AG04449 (cell line): ENCODE measurements around a stretch of chr5.

DNA sequence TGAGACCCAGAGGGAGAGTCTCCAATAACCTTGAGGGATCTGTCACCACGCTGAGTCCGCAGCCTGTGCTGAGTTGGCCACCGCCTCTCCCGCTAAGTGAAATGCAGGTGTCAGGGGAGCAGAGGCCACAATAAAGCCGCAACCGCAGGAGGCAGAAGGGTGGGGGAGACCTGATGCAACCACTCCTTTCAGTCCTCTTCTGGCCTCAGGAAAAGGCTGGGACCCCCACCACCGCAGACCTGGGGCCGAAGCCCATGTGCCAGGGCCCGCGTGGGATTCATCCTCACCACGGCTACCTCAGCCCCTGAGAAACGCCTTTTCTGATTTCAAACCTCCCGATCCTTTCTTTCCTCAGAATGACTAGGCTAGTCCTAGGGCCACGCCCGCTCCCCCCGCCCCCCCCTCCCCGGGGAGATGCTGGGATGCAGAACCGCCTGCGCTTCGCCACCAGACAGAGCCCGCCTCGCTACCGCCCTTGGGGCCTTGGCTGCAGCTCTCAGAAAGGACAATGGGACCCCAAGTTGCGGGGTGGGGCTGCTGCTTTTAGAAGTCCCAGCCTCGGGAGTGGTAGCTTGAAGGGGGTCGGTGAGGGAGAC, 719 bp downstream of the MAP1B start:
- RRBS = no CpG with 5 or more reads among the region's 26 CpGs

- RRBS = no CpG with 5 or more reads among the region's 22 CpGs
Observed at GRCh38 chr5:72195657-72196431, 88.6 kb downstream of the MAP1B start.

DNA sequence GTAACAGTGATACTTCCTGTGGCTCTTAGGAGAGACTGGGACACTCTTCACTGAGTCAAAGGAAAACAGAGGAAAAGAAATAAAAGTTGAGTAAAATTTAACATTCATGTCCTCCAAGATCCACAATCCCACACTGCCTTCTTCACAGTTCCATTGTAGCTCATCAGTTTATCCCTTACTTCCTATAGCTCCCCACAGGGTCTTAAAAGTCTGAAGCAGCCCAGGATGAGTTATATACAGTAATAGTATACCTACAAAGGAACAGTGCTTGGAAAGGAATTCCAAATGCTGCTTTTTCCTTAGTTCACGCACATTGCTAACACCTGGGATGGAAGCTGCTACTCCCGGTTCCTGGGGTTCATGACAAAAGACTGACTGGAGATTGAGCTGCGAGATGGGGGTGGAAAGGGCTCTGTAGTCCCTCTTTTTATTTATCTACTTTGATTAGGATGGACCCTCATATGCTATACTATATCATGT, 81.4 kb downstream of the MRPS27 start:
- RRBS = no CpG with 5 or more reads among the region's 3 CpGs

DNA sequence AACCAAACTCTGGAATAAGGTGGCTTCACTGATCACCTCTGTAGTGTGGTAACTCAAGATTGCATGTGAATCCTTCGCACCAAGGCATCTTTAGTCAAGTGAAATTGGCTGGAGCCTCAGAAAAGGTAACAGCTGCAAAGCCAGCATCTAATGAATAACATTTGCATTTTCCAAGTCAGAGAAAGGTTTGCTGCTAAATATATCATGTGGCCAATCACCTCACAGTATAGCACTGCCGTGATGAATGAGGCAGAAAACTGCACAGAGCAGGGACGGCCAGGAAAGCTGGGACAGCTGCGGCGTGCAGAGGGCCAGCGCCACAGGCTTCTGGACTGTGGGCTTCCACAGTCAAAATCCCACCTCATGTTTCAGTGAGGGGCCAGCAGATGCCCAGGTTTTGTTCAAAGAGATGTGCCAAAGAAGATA, 18.5 kb downstream of the MRPS27 start:
- RRBS = no CpG with 5 or more reads among the region's 6 CpGs

DNA sequence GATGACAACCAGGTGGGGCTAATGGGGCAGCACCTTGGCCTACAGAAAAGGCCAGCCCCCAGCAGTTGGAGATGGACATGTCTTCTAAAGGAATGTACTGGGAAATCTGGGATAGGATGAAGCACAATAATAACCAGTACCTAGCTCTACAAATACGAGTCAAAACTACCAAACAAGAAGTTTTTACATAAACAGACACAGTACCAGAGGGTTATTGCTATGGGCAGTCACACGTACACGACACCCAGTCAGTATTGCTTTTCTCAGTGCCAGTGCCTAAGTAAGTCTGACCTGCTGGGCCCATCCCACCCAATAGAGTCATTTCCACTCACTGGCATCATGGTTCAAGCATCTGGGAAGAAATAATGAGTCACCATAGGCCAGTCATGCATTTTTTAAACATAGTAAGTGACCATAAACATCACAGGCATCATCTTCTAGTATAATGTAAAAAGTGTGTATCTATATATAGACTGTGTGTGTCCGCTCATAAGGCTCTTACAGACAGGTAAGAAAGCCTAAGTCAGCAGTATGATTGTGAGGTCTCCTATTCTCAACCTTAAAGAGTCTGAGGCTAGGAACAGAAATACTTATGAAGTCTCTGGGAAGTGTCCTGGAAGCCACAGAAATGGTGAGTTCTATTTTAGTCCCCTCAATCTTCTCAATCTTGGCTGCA, 65.4 kb downstream of the ZNF366 start:
- RRBS = no CpG with 5 or more reads among the region's 4 CpGs

DNA sequence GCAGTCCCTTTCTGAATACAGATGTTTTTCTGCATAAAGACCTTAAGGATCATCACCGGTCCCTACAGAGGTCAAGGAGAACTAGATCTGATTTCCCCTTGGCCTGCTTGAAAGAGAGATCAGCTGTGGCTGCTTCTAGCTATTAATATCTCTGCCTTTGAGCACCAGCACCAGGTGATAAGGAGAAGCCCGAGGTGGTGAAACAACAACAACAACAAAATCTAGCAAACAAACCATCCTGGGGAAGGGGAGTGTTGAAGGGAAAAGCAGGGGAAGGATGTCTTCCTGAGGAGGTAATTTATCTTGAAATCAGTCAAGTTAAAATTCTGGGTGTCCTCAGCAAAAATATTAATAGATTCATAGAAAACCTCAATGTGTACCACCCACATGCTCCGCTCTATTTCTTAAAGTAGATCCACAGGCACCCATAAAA, 42.1 kb downstream of the ZNF366 start:
- RRBS = no CpG with 5 or more reads among the region's 3 CpGs

- RRBS = no CpG with 5 or more reads among the region's 12 CpGs
Observed at GRCh38 chr5:72504066-72504627, 3.1 kb downstream of the ZNF366 start.

DNA sequence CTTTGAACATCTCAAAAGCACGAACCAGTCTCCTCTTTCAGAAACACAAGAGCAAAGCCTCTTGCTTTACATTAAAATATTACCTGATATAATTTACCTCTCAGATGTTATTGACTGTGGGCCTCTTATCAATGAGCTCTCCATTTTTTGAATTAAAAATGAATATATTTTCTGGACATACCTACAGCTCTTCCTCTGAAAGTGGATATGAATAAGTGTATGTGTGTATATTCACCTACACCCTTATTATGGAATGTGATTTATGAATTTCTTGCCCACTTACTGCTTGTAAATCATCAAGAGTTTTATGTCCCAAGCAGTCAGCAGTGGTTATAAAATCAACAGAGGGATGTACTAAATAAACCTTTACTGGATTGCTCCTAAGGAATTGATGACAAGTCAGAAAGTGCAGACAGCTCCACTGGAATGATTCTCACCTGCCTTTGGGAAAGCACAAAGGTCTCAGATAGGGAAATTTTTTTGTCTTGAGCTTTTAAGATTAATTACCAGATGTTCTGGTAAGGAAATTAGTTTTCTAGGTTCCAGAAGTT, 9.2 kb downstream of the TMEM174 start:
- RRBS = no CpG with 5 or more reads among the region's 1 CpG

- RRBS = 4% methylated on average over 5 of the region's 8 CpGs
Observed at GRCh38 chr5:73565898-73566264, 338 bp downstream of the UTP15 start.

- RRBS = no CpG with 5 or more reads among the region's 3 CpGs
Observed at GRCh38 chr5:74275852-74276084, 364.8 kb downstream of the ENC1 start.

DNA sequence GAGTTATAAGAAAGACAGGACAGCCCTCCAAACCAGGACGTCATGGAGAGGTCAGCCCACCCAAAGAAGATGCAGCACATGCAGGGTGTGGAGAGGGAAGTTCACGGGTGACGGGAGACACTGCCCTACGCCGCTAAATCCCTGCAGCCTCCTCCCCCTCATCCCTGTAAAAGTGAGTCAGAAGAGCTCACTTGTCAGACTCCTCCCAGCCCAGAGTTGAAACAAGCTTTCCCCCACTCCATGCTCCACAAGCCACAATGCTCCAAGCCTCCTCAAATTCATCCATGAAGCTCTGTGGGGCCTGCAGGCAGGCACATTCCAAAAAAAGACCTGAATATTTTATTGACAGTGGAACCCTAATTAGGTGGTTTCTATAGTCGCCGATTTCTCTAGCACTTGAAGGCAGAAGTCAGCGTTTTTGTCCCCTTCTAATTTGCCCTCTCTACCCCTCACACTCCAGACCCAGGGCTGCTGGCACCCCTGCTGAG, 97.4 kb downstream of the ENC1 start:
- RRBS = no CpG with 5 or more reads among the region's 8 CpGs

GRCh38 chr5:74634694-74635667, 5.5 kb downstream of the ENC1 start:
- RRBS = no CpG with 5 or more reads among the region's 24 CpGs

DNA sequence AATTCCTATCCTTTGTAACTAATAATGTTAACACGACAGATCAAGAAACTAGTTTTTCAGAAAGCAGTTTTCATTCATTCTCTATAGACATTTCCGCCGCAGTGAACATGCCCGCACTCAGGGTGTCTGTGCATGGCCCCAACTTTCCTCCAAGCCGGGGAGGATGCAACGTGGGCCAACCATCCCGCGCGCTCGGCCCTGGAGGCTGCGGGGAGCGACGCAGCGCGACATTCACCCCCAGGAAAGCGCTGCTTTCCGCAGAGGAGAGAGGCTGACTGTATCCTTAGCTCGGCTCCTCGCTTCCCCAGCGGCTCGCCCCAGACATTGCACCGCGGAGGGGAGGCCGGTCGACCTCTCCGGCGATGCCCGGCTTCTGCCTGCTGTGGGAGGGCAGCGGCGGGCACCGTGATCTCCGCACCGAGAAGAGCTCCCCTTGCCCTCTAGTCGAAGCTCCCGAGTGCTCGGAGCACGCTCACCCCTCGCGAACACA, 737 bp downstream of the ENC1 start:
- RRBS = no CpG with 5 or more reads among the region's 39 CpGs

DNA sequence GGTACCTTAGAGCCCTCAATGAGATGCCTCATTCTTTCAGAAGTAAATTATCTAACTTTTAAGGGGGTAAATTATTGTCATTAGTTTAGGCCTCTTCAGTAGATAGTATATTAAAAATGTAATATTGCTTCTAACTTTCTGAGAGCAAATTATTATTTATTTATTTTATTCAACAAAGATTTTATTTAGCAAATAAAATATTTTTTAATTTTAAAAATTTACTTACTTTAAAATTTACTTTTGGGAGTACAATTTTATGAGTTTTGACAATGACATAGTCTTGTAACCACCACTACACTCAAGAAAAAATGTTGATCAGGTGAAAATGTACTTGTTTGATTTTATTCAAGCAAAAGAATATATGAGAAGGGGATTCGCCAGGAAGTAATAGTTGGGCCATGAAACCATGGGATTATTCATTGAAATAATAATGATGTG, 11.0 kb downstream of the HMGCR start:
- RRBS = no CpG with 5 or more reads among the region's 1 CpG

DNA sequence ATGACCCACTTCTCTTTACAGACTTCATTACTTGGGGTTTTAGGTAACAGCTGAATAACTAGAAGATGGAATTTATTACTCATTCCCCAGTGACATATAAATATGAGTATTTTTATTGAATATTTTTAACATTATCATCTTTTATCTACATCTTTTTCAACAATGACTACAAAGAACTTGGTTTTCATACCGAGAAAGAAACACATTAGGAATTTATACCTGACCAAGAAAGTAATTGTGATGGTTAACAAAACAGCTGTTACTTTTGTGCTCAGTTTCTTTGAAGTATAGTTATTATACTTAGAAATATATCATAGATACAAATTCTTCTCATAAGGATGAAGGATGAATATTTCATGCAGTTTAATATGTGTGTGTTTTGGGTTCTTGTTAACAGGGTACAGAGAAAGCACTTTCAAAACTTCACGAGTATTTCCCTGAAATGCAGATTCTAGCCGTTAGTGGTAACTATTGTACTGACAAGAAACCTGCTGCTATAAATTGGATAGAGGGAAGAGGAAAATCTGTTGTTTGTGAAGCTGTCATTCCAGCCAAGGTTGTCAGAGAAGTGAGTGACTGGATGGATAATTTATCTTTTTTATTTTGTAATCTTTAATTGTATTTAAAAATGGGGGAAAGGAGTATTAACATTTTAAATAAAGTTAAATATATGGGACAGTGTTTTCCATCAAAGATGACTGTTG, 21.4 kb downstream of the HMGCR start:
- RRBS = no CpG with 5 or more reads among the region's 3 CpGs

- RRBS = no CpG with 5 or more reads among the region's 6 CpGs
Observed at GRCh38 chr5:76386432-76386948, 16.6 kb upstream of the IQGAP2 start.

DNA sequence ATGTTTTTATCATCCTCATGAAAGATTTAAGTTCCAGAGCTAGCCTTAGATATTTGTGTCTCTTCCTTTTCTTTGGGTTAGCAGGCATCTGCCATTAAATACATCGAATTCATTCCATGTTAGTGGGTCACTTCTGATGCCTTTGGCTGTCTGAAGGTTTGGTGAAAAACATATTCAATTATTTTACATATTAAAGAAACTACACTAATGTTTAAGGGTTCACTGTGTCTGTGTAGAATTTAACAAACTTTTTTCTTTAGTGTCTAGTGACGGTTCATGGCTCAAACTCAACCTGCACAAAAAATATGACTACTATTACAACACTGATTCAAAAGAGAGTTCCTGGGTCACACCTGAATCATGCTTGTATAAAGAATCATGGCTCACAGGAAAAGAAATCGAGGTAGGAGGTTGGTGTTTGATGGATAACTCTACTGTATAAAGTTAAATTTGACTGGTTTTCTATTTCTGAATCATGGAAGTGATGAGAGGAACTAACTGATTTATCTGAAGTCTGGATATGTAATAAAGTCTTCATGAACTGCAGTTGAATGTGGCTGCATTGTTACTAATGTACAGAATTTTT, 13.7 kb upstream of the F2RL2 start:
- RRBS = no CpG with 5 or more reads among the region's 3 CpGs

- RRBS = no CpG with 5 or more reads among the region's 1 CpG
Observed at GRCh38 chr5:76654728-76655144, 31.5 kb upstream of the F2RL2 start.

- RRBS = 80% methylated on average over 6 of the region's 12 CpGs
Observed at GRCh38 chr5:76732476-76732903, 16.6 kb downstream of the F2R start.